Mesenchymal stem cell of the bone marrow (primary cell): ENCODE data around the genes COL4A4 and MFF.

DNA sequence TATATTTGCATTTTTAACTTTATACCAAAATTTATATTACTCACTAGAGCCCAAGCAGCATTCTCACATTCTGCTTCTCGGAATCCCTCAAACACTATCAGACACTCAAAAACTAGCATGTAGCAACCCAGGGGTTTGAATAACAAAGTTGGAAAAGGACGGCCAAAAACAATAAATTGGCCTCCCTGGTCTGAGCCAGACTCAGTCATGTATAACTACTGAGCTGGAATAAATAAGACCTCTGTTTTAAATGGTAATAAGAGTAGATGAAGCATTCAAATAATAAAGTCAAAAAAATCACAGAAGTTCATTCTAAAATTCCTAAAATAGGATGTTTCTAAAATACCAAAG, 290.9 kb downstream of the IRS1 start:
- CAGE, long polyA plus RNA: no peak

GRCh38 chr2:226515328-226515966, 284.2 kb downstream of the IRS1 start:
- CAGE, long polyA plus RNA: no peak

- CAGE, long polyA plus RNA: no peak
Observed at GRCh38 chr2:226540158-226540689, 259.4 kb downstream of the IRS1 start.

DNA sequence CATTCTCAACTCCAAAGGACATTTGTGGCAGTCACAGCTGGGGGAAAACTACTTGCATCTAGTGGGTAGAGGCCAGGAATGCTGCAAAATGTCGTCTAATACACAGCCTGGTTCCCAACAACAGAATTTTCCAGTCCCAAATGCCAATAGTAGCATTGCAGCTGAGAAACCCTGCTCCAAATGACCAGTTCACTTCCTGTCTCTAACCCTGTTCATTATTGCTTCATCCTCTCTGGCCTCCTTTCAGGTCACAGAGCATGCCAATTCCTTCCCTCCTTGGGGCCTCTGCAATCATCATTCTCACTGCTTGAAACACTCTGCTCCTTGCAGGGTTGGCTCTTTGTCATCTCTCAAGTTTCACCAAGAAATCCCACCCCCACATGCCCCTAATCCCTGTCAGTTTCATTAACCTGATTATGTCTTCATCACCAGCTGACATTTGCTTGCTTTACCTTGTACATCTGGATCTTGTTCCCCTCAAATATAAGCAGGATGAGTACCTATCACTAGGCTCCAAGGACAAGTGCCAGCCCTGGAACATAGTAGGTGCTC, 139.0 kb downstream of the IRS1 start:
- CAGE, long polyA plus RNA: no peak

DNA sequence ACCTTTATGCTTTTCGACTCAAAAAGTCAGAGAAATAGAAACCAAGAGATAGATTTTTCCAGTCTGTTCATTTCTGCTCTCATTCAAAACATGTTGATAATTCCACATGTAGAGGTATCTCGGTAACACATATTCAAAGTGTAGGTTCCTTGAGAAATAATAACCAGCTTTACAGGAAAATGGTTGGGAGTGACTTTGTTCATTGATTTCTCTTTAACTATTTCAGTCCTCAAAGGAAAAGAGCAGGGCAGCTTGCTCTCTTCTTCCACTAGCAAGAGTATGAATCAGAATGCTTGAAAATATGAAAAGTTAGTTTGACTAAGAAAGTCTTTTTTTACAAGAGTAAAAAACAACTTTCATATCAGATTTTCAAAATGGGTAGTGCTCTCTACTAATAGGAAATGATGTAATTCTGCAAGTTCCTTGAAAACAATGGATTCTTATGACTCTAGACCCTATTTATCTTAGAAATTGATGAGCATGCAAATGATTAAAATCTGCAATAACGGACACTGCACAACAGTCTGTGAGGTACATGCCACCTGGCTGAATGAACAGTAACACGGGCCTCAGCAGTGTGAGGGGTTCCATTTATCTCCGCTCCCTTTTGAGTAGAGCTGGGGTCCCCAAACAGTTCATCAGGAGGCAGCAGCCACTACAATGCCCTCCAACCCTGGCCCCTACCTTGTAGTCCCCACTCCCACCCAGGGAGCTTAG, 65.6 kb downstream of the IRS1 start:
- CAGE, long polyA plus RNA: no peak

DNA sequence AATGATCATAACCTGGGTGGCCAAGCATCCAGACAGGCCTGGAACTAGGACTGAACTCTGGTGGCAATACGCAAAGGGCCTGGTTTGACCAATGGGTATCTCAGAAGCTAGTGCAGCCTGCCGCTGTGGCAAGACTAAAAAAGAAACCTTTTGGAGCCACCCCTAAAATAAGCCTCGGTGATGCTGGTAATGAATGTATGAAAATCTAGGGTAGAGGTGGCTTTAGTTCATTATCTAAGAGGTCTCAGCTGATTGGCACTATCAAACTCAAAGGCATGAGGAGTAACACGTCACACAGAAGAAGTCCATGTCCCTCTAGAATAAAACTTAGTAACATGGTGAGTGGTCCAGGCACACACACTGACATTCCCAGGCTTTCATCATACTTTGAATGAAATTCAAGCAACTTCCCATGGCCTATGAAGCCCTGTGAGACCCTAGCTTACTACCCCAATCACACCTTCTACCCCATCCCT, 32.0 kb downstream of the IRS1 start:
- CAGE, long polyA plus RNA: no peak

DNA sequence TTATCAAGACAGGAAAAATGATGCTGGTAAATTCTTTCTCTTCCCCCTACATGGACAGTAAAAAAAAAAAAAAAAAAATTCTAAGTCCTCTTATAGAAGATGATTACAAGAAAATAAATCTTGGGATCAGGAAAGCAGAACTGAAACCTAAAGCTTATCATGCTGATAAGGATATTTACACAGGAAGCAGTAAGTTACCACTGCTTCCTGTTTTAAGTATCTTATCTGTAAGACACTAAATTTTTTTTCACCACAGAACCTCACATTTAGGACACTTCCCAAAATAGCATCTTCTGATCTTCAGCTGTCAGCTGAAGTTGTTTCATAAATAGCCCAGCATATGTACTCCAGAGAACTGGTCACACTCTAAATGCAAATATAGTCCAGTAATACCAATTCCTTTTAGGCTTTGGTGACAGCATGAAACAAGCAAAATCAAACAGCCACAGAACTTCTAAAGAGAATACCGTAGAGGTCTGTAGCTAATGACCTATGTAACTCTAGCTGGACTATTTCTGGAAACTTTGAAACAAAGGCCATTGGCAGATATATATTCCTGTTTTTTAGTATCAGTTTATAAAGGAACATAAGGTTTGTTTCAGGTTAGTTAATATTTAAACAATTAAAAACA, 26.9 kb downstream of the IRS1 start:
- CAGE, long polyA plus RNA: no peak

- CAGE, long polyA plus RNA: no peak
Observed at GRCh38 chr2:226786474-226787244, 13.0 kb downstream of the IRS1 start.

DNA sequence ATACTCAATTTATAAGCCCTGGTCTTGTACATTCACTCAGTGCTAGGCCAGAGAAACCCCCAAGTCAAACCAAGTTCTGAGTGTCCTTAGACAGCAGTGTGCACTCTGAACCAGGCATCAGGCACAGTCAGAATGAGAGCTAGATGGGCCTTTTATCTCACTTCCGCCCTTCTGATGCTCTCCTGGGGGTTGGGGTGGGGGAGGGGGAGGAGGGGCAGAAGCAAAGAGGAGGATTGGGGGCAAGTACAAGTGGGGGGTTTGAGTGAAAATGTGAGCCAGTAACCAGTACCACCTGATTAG, 148.8 kb downstream of the RHBDD1 start:
- CAGE, long polyA plus RNA: no peak

DNA sequence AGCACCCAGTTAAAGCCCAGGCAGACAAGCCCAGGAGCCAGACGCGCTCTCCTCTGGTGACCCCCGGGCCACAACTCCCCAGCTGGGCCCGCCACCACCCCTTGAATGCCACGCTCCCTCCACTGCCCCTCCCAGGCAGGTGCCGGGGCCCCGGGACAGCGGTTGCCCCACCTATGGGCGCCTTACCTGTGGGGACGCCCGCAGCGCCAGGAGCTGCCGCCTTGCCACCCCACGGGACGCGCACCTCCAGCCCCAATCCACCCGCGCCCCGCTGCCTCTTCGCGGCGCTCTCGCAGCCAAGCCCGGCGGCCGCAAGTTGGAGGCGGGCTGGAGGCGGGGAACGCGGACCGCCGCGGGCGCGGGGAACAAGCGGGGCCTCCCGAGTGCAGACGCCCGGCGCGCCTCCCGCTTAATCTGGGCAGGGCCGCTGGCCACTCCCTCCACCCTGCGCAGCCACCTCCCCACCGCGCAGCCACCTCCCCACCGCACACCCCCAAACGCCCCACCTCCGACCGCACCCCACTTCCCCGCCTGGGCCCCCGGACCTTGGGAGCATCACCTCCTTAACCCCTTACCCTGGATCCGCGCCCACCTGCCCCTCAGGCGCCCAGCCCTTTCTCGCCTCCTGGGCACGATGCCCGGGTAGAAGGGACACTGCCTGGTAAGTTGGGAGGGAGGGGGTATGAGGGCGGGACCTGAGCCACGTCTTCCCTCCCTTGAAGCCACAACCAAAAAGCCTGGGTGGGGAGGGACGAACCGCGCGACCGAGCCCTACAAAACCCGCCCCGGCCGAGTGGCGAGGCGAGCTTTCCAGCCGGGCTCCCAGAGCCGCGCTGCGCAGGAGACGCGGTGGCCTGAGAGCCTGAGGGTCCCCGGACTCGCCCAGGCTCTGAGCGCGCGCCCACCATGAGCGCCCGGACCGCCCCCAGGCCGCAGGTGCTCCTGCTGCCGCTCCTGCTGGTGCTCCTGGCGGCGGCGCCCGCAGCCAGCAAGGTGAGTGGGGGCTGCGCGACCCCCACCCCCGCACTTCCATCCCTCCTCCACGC, at the start of gene COL4A4:
Gene COL4A4 (minus strand): TSS at position 385 of the 1,046 bp plus-strand sequence.
- CAGE, long polyA plus RNA: no peak

GRCh38 chr2:227324955-227325530, at the start of gene MFF:
TSS of gene MFF (plus strand) at chr2:227325251.
- CAGE, long polyA plus RNA: no peak

DNA sequence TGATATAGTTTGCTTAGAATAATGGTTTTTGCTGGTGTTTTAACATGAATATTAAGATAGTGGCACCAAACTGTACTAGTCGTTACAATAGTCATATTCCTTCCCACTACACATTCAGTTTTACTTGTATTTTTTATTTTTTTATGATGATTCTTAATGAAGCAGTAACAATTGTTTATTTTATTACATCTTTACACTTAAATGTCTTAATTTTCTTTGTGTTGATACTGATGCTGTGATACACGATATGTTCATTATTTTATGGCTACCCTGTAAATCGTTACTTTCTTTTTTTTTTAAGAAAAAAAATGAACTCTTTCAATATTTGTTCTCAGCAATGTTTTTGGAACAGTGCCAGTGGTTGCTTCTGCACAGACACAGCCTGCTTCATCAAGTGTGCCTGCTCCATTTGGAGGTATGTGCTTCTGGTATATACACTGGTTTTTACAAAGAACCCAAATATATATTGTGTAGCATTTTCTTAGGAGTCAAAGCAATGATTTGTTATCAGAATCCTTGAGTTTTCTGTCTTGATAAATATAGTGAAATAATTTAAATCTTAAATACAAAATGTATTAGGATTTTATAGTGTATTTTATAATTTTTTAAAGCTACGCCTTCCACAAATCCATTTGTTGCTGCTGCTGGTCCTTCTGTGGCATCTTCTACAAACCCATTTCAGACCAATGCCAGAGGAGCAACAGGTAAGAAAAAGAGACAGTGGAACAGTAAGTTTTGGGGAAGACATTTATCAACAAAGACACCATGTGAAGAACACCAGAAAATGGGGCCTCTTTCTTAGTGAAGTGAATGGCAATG, 62.2 kb upstream of the SCYGR2 start:
- CAGE, long polyA plus RNA: no peak

DNA sequence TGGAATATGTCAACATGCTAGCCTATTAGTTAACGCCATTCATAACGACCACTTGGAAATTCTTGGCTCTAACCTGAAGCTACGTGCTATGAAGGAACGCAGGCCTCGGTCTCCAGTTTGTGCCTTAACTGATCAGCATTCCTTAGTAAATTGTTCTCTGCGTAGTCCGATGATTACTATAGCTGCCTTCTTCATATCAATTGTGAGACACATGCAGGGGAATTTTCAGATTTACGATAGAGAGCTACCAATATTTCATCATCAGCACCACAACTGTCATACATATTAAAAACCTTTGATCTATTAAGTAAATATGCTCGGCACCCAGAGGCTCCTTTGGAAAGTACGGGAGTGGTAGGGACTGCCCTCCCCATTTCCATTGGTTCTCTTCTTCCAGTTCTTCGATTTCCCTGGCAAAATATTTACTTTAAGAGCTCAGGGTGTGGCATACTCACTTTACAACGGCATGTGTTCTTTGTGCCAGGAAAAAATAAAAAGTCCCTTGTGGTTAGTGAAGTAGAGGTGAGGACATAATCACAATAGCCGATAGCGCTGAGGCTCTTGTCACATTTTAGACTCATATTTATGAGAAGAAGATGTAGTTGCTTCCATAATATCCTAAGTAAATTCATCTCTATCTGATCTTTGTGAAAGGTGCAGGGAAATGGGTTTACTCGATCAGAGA, 17.3 kb upstream of the CCL20 start:
- CAGE, long polyA plus RNA: no peak

DNA sequence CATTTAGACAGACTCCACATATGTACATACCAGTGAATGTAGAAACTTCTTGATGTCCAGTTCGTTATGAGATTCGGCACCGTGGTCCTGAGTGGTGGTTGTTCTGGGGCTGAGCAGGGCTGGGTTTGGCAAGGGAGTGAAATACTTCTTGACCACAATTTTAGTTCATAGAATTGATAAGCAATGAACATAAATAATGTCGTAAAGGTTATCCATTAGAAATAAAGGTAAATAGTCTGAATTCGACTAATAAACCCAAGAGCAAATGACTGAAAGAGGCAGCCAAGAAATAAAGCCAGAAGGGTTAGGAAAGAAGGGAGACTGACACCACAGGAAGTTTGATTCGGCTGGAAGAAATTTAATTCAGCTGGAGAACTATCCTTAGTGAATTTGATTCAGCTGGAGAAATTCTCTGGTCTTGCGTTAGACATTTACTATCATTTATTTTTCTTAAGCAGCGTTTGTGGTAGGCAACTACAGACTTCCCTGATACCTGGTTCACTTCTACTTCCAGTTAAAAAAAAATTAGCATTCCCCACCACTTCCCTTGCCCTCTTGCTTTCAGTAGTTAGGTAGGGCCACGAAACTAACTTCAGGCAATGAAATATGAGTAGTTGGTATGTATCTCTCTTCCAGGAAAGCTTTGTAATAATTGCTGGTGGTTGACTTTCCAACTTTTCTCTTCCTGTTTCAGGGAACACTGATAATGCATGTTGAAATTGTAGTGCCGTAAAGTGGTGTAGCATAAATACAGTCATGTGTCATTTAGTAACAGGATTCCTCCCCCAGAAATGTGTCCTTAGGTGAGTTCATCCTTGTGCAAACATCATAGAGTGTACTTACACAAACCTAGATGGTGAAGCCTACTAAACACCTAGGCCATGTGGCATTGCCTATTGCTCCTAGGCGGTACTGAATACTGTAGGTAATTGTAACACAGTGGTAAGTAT, 429.5 kb downstream of the PID1 start:
- CAGE, long polyA plus RNA: no peak

- CAGE, long polyA plus RNA: no peak
Observed at GRCh38 chr2:229067877-229068325, 203.2 kb downstream of the PID1 start.

GRCh38 chr2:229078677-229079235, 192.3 kb downstream of the PID1 start:
- CAGE, long polyA plus RNA: no peak

GRCh38 chr2:229117267-229118256, 153.5 kb downstream of the PID1 start:
- CAGE, long polyA plus RNA: no peak

GRCh38 chr2:229154502-229155031, 116.5 kb downstream of the PID1 start:
- CAGE, long polyA plus RNA: no peak

DNA sequence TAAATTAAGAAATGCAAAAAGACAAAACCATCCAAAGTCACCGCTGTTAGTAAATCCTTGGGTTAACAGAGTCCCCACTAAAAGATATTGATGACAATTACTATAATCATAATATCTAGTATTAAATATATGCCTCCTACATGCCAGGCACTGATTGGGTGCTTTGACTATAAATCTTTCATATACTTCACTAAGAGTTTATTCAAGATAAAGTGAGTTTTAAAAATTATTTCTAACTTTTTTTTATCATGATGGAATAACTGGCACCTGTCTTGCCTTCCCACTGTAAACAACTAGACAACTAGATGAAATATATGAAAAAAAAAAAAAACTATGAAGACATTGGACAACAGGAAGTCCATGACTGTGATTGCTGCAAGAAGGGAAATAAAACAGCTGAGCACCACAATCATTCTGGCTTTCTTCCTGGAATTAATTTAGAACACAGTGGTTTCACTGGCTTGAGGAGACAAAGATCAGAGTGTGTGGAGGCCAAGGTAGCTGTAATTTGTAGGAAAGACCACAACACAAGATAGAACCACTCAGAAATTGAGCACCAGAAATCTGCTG, 121.0 kb upstream of the PID1 start:
- CAGE, long polyA plus RNA: no peak

DNA sequence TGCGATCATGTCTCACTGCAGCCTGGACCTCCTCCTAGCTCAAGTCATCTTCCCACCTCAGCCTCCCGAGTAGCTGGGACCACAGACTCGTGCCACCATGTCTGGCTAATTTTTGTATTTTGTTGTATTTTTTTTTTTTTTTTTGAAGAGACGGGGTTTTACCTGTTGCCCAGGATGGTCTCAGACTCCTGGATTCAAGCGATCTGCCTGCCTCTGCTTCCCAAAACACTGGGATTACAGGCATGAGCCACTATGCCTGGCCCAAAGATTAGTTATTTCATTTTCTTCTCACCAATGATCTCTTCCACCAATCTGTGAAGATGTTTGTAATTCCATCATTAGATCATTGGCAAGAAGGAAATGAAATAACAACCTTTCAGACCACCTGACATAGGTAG, 17.9 kb upstream of the SLC16A14 start:
- CAGE, long polyA plus RNA: no peak